Hair follicle dermal papilla cell (primary cell): ENCODE data around the genes ALOX12B, ALOXE3 and HES7.

DNA sequence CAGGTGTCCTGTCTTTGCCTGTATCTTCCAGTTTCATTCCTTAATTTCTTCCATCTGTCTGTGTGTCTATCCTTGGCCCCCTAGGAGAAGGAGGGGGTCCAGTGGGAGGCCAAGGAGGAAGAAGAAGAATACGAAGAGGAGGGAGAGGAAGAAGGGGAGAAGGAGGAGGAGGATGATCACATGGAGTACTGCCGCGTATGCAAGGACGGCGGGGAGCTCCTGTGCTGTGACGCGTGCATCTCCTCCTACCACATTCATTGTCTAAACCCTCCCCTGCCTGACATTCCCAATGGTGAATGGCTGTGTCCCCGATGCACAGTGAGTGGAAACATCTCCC is 6.2 kb downstream of the CHD3 start:
- CAGE, long polyA plus RNA: no peak

DNA sequence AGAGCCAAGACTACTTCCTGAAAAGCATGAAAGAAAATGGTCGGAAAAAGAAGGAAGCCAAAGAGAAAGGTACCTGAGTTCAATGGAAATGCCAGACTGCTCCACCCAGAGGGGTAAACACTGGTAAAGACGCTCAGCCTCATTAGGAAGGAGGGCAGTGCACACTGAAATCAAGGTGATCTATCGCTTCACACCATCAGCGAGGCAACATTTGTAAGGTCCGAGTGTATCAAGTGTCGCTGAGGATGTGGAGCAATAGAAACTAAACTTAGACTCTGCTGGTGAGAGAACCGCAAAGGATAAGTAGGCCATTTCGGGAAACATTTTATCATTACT is 23.4 kb downstream of the CNTROB start:
- CAGE, long polyA plus RNA: no peak

DNA sequence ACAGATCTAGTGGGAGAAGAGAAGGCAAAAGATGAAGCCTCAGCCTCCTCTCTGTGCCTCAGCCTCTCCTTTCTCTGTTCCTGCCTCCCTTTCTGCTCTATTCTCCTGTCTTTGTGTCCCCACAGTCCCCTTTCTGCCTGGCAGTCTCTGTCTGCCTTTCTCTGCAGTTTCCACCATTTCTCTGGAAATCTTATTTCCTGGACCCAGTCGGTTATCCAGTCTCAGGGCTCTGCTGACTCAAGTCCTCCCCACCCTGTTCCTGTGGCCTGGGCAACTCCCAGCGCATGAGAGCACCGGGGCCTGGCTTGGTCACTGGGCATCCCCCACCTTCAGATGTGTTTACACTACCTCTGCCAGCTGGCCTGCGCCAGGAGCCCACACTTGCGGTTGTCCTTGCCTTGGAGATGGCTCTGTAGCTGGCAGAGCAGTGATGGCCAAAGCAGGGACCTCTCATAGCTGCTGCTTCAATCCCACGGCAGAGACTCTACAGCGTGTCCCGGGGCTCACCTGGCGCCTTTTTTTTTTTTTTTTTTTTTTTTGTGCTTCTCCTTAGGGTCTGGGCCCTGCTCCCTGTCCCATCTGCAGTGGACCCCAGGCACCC is 17.3 kb downstream of the GUCY2D start:
- CAGE, long polyA plus RNA: no peak

GRCh38 chr17:8039241-8039889 is 506 bp downstream of the ALOX15B start:
- CAGE, long polyA plus RNA: no peak

GRCh38 chr17:8062321-8063137 is 23.7 kb downstream of the ALOX15B start:
- CAGE, long polyA plus RNA: no peak

- CAGE, long polyA plus RNA: no peak
Measured at GRCh38 chr17:8087298-8087977, at the start of gene ALOX12B. TSS of gene ALOX12B (minus strand) at chr17:8087716.

- CAGE, long polyA plus RNA: no peak
Measured at GRCh38 chr17:8117538-8118742, at the start of gene ALOXE3. TSS of gene ALOXE3 (minus strand) at chr17:8118514.

DNA sequence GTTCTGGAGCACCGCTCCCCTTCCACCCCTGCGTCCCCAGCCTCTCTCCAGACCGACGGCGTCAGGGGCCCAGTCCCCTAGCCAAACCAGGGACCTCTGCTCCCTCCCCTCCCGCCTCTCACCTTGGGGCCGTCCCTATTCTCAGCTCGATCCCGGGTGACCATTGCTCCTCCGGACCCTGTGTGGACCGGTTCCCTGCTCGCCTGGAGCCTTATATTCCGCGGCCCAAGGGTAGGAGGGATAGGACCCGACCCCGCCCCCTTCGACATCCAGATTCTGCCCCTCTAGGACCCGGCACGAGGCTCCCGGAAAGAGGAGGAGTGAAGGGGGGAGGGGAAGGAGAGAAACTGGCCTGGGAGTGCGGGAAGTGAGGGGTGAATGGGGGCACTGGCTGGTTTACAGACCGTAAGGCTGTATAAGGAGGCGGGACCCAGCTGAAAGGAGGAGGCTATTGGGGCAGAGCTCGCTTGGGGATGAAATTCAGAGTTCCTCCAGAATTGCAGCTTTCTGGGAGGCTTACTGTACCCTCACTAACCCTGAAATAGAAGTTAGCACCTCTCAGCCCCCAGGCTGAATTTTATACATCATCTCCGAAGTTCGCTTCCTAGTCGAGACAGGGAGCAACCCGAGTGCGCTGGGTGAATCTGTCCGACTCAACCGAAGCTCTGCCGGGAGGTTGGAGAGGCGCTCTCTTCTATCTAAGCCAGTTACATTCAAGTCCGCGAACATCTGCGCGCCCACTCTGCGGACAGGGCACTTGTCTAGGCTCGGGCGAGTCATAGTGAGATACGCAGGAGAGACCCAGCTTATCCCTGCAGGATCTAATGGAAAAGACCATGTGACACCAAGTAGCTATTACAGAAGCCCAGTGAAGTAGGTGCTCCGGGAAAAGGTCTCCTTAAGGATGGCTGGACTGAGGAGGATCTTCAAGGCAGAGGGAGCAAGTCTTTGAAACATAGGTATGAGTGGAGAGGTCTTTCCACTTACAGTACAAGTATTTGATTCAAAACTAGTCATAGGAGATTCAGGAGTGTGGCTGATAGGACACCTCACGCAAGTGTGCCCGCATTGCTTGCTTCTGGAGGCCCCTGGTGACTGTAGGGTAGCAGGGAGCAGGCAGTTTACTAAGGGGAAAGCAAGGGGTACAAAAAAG is at the start of gene HES7:
Gene HES7 (minus strand): TSS at position 186 of the 1,153 bp plus-strand sequence.
- CAGE, long polyA plus RNA: no peak

DNA sequence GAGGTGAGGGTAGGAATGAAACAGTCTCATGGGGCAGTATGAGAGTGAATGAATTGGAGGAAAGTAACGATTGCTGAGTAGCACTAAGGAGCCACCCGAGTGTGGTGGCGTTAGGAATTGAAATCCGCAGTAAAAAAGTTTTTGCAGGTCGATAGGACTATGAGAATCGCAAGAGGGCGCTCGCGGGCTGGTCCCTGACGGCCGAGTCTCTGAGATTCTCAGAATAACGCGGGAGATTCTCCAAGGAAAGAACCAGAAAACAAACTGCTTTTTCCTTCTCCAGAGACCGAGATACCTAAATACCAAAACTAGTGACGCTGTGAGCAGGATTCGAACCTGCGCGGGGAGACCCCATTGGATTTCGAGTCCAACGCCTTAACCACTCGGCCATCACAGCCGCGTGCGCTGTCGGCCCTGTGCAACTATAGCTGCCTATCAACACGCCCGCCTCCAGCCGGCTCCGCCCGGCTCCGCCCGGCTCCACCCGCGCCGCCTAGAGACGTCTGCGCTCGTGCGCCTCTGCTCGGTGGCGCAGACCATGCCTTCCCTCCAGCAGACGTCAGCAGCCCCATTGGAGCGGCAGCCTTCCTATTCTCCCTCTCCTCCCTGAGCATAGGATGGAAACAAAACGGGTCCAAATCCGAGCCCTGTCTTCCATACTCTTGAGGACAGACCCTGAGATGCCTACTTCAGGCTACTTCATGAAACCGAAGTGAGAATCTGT is 13.5 kb downstream of the PER1 start:
- CAGE, long polyA plus RNA: no peak

DNA sequence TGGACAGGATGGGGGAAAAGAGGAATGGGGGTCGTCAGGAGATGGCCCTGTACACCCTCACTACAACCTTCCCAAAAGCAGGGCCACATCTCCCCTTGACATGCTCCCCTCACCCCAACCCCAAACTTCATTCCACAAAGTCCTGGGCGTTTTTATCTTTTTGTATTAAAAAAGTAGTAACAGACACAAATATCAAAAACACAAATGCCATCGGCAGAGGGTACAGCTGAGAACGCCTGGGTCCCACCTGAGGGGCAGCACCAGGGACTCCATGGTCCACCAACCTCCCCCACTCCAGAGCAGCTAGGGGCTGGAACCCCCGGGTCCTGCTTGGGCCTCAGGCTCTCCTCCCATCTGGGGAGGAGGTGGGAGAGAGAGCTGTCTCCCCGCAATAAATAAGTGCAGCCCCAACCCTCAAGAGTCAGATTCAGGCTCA is 11.9 kb downstream of the PER1 start:
- CAGE, long polyA plus RNA: no peak

- CAGE, long polyA plus RNA: no peak
Measured at GRCh38 chr17:8143290-8144384, 8.6 kb downstream of the PER1 start.

GRCh38 chr17:8145036-8145470 is 7.2 kb downstream of the PER1 start:
- CAGE, long polyA plus RNA: no peak

- CAGE, long polyA plus RNA: no peak
Measured at GRCh38 chr17:8153541-8153996, 1.4 kb upstream of the PER1 start.

- CAGE, long polyA plus RNA: no peak
Measured at GRCh38 chr17:8160242-8161167, 2.2 kb downstream of the VAMP2 start.

DNA sequence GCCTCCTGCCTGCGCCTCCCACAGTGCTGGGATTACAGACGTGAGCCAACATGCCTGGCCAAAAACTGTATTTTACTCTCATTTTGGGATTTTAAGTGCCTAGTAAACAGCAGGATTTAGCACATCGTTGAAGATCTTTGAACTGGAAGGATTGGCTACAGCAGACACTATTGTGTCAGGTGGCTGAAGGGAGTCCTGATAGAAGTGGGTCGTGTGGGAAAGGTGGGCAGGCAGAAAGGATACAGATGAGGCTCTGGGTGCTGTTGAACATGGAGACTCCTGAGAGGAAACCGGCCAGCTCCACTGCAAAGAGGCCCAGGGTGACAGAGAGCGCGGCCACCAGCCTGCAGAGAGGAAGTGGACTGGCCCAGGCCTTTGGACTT is 675 bp downstream of the TMEM107 start:
- CAGE, long polyA plus RNA: no peak

DNA sequence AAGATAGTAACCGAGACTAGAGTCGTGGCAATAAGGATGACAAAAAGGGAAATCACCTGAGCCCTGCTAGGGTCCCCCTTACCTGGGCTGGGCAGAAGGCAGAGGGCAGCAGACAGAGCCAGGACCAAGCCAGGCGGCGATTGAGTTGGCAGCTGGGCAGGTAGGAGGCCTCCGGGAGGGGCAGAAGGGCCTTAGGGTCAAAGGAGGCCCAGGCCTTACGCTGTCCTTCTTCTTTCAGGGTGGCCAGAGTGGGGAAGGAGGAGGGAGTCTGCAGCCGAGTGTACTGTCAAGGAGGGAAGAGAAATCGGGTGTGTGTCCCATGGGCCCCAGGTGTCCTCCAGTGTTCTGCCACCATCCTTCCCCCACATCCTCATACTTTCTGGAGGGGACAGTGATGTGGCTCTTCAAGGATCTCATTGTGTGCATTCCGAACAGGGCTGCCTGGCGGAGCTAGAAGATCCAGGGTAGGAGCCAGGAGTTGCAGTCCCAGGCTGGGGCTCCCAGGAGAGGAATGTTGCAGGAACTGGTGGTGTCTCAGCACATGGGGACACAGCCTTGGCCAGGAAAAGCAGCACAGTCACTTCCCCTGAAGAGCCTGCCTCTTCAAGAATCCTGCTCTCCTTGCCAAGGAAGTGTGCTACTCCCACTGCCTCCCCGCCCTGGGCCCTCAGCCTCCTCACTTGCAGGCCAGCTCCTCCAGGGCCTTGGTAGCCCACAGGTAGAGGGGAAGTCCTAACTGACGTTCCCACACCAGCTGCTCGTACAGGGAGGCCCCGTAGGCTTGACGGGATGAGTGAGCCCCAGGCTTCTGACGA is 13.3 kb downstream of the CTC1 start:
- CAGE, long polyA plus RNA: no peak

GRCh38 chr17:8326299-8327636 is 12.9 kb upstream of the ODF4 start:
- CAGE, long polyA plus RNA: no peak

- CAGE, long polyA plus RNA: no peak
Measured at GRCh38 chr17:8379602-8380798, 3.0 kb downstream of the RPL26 start.

DNA sequence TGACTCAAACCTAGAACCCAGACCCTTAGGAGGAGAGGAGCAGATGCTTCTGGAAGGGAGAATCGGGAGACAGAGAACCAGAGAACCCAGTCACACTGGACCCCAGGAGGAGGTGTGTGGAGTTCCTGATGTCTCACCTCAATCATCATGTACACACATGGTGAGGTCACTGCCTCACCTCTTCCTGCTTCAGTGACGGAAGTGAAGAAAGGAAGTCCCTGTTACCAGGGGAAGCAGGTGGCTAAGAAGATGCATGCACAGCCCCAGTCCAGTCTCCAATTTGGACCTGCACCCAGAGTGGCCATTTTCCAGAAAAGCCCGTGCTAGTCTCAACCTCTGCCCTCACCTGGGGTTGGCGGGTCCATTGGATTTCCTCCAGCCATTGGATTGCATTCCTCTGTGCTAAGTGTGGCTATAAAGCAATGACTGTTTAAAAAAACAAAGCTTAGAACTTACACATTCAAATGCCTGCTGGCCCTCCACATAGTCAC is 3.9 kb downstream of the RNF222 start:
- CAGE, long polyA plus RNA: no peak

DNA sequence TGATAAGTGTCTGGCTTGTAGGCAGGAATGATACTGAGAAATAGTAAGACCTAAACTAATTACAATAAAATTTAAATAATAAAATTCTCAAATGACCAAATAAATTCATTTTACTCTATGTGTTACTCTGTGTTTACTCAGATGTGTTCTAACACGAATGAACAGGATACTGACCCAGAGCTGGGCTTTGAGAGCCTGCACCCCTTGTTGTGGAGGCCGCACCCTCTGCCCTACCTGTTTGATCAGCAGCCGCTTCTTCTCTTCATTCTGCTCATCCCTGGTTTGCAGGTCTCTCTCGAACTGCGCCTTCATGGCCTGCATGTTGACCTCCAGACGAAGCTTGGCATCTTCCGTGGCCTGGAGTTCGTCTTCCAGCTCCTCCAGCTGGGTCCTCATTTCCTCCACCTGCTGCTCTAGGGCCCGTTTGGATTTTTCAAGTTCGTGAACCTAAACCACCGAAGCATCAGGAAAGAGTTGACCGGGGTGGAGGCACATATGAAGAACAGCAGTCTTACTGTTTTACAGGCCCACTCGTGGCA is 54.5 kb downstream of the NDEL1 start:
- CAGE, long polyA plus RNA: no peak